Bronchus fibroblast of lung (primary cell): ENCODE measurements around a stretch of chr3.

- RAMPAGE, long total RNA = no peak
Observed at GRCh38 chr3:120554177-120555426, 41.5 kb upstream of the NDUFB4 start.

- RAMPAGE, long total RNA = no peak
Observed at GRCh38 chr3:121658057-121658529, 2.6 kb downstream of the HCLS1 start.

DNA sequence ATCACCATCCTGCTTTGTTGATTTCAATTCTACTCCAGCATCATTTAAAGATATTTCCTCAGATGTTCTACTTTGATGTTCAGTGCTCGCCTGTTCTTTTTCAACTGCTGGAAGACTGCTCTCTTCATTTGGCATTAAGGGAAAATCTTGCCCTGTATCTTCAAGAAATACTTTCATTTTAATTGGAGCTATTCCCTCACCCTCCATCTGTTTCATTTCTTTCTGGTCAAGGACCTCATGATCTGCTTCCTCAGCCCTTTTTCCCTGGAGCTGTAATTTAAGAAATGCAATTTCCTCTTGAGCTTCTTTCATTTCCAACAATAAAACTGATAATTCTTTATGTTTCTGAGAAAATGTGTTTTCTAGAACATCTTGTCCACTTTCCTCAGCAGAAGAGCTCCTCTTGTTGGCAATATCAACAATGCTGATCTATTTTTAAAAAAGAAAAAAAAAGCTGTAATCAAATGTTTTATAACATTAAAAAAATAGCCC, 37.8 kb upstream of the HCLS1 start:
- RAMPAGE, long total RNA = no peak

DNA sequence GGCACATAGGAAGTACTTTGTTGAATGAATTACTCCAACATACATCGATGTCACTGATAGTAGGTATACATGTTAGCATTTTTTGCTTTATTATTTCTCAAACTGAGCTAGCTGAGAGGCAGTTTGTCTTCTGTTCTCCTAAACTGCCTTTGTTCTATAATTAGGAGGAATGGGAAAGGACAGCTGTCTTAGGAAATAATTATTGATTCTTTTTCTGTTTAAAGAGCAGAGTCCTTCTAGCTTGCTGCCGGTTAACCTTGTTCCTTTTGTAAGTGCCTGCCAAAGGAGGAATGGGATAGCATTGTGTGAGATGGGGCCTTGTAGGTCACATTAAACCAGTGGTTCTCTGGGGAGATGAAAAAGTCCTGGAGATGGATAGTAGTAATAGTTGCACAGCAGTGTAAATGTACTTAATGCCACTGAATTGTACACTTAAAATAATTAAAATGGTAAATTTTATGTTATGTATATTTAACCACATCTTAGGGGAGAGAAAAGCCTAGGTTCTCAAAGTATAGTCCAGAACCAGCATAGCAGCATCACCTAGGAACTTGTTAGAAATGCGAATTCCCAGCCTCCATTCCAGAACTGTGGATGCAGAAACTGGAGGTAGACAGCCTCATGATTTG, 8.2 kb downstream of the FAM162A start:
- RAMPAGE, long total RNA = no peak

DNA sequence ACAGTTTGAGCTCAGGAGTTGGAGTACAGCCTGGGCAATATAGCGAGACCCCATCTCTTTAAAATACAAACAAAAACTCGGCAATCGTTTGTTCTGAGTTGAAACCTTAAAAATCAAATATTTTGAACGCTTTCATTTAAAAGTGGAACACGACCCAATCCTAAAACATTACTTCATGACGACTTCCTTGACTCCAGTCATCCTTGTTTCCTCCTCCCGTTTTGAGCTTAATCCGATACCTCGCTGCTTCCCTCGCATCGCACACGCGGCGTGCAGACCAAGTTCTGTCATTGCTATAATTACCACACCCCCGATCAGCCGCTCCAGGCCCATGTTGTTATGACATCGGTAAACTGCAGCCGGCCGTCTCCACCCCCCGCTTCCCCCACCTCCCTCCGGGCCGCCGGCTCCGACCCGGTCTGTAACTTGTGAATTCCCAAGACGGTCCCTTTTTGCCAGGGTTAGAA, 864 bp downstream of the KPNA1 start:
- RAMPAGE, long total RNA = no peak

- RAMPAGE, long total RNA = no peak
Observed at GRCh38 chr3:122555857-122556104, 8.3 kb downstream of the PARP9 start.

DNA sequence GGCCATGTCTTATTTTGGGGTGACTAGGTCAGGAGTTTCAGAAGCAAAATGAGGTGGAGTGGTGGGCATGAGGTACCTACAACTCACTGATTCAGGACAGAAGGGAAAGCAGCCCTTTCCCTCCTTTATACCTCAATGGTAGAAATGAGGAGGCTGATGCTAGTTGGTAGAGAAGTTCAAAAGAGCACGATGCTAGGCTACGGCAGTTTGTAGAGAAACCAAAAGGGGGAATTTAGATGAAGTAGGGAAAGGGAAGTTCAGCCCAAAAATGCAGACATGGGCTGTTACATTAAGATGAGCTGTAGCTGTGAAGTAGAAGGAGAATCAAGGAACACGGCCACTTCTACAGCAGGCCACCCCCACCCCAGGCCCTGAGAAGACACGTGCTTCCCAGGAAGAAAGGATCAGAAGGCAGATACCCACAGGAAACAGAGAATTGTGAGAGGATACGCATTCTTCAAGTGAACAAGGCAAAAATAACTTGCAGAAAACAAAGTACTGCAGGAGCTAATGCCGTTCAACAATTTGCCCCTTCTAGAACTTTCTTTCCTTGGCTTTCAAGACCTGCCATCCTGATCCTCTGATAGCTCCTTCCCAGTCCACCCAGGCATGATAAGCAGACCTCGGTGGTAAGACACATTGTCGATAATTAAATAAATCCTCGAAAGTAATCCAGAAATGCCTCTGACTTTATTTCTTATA, 2.1 kb upstream of the PARP14 start:
- RAMPAGE, long total RNA = no peak

GRCh38 chr3:122799115-122799923, 4.5 kb downstream of the SLC49A4 start:
- RAMPAGE, long total RNA = no peak

DNA sequence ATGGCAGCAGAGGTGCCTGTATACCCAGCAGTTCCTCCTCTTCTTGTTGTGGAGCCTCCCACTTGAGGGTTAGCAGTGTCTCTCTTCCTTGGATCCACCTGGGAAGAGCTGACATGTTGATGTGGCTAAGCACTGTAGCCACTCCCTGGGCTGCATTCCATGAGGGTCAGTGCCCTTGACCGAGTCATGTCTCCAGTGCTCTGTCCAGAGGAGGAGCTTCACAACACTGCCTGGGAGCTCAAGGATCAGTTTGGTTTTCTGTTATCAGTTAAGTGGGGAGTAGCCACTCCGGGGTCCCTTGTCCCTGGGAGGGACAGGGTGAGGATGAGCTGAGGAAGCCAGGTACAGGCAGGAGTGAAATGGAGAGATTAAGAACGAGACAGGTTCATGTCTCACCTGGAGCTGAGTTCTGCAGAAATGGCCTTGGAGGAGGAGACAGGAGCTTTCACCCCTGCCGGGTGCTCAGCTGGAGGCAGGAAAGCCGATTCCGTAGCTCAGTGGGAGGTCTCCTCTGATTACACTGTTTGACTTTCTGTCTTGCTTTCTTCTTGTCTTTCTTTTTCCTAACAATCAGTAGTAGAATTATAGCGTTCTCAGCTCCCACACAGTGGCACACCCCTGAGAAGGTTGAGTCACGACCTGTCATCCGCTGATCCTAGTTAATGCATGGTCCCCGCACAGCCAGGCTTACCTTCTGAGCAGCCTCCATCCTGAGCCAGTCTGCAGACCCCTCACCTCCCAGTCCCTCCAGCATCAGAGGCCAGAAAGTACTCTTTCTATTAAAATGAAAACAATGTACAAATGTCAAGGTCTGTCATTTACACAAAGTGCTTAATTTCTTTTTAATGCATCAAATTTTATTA, 57.8 kb upstream of the SEC22A start:
- RAMPAGE, long total RNA = no peak

DNA sequence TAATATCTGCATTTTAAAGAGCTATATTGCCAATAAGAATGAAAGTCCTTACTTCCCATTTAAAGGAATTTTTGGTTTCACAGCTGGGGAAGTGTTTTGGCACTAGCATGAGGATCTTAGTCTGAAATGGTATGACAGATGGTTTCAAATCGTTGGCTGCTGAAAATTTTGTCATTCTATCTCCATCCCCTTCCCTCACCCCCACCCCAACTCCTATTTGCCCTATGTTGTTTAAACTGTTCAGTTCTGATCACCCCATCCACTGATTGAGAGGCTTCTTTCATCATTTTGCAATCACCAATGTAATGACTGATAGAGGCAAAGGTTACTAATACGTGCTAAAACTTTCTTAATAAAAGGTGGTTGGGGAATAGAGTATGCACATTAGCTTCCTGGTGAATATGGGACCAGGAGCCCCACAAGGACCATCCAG, 105.7 kb downstream of the SEC22A start:
- RAMPAGE, long total RNA = no peak

DNA sequence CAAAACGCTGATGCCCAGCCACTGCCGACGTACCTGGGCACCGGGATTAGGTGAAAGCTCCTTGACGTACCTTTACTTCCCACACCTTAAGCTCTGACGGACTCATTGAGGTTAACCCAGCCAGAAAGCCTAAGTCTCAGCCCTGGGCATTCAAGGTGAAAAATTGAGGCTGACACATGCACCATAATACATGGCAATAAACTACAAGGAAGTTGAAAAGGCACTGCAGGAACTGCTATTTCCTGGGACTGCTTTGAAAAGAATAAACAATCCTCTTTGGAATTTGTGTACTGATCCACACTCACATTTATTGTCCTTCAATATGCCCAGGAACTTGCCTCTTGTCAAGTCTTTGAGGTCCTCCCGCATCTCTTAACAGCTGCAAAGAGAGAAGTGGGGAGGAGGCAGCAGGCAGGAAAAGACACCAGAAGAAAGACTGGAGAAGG, 16.9 kb downstream of the ADCY5 start:
- RAMPAGE, long total RNA = no peak

- RAMPAGE, long total RNA = no peak
Observed at GRCh38 chr3:123449526-123450597, 972 bp upstream of the ADCY5 start.

GRCh38 chr3:123605707-123606349, 21.0 kb upstream of the HACD2 start:
- RAMPAGE, long total RNA = no peak

- RAMPAGE, long total RNA = no peak
Observed at GRCh38 chr3:123682600-123683226, 97.9 kb upstream of the HACD2 start.

DNA sequence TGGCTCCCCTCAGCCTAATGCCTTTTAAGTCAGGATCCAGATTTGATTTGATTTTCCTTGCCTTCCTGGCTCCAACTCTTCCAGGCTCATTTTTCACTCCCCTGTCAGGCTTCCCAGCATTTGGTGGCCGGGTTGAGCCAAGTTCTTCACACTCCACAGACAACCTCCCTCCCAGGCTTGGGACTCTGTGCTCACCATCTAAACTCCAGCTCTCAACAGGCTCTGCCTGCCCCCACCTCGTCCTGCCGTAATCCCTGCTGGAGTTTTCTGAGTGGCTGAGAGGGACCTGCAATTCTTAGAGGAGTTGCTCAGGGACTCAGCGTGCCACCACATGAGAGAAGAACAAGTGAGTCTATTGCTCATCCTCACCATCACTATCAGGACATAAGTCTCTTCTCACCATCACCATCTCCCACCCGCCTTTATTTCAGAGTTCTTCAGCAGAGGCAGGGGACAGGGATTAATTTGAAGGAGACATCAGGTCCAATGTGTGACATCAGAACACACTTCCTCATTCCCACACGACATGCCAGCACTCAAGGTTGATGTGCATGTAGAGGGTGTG, 104.7 kb downstream of the MYLK start:
- RAMPAGE, long total RNA = no peak

- RAMPAGE, long total RNA = no peak
Observed at GRCh38 chr3:123792635-123792834, 91.6 kb downstream of the MYLK start.

DNA sequence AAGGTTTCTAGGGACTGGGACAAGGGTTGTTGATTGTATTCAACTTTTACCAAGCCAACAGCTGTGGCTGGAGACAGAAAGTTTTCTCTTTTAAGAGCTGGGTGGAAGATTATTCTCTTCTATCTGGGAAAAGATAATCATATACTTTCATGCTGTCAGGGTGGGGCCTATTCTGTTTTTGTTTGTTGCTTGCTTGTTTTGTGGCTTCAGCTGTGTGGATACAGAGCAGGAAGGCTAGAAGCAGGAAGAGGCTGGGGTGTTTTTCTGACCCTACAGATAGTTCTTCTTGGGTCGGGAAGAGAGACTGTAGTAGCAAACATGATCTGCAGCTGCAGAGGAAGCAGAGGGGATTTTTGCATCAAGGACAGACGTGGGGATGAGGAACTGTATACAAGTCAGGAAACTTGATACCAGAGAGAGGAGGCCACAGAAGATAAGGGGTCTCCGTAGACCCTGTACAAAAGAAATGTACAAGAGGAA, 45.7 kb downstream of the KALRN start:
- RAMPAGE, long total RNA = no peak

DNA sequence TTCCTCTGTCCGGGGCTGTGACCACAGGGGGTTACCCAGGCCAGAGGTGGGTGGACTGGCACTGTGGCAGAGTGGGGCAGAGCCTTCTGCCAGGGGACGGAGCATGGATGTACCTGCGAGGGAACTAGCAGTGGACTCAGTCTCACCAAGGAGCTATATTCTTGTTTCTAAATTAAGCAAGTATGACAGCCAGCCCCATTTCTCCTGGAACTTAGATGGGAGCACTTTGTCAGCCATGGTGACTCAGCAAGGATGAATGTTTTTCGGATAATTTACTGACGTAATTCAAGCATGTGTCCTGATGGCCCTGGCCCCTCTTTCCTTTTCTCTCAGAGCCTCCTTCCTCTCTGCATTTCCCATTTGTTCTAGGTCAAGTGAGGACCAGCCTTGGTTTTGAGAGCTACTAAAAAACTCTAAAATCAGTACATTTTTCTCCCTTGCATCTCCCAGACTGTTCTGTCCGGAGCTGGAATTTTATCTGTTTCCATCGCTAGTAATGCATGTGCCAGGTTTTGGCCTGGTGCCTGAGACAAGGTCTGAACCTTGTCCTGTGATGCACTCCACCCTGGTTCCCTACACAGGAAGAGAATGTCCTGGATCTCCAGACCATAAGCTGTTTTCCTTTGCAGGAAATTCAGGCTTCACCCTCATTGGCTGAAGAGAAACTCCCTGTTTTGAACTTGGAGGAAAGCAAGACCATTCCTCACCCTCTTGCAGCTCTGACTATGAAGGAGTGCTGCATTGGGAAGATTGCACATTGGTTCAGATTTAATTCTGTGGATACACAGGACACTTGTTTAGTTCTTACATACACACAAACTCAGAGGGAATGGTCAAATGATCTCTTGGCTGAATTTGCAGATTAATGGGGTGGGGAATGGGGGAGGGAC, 215.4 kb downstream of the KALRN start:
- RAMPAGE, long total RNA = no peak

- RAMPAGE, long total RNA = no peak
Observed at GRCh38 chr3:124512795-124513557, 217.3 kb upstream of the UMPS start.

DNA sequence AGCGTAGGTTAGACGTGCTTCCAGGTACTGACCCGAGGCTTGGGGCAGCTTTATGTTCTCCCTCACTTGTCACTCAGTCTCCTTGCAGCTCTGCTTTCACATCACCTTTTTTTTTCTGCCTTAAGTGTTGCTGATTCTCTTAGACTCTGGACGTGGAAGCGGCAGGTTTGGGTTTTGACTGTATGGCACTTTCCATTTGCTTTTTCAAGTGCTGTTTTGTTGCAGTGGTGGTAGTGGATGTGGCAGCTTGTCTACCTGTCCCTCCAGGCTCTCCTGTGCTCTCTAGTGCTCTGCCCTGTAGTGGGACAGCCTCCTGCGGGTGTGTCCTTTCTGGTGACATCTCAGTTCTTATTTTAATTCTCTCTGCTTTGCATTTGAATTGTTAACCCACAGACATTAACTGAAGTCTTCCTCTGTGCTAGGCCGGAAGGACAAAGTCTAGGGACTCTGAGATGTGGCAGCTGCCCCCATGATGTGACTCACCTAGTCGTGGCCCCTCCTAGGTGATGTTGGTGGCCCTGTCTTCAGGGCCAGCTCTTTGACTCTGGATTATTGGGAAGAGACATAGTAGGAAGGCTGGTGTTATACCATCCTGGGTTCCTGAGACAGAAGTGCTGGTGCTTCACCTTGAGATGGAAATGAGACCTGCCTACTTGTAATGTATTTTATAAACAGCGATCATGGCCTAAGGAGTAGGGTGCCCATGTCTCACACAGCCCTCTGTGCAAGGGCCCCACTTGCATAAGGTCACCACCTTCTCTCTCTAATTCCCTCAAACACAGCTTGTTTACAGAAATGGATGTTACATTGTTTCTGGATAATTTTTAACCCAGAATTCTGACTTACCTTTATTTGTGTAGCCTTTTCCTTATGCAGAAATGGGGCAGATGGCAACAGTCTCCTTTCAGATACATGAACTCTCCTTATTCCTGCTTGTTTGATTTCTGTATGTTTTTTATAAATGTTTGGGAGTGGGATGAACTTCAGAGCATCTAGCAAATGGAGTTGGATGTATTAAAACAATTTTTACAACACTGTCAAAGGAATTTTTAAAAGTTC, 95.3 kb upstream of the UMPS start:
- RAMPAGE, long total RNA = no peak